Melanocyte of skin (primary cell): ENCODE measurements around the genes UROC1 and CHST13.

DNA sequence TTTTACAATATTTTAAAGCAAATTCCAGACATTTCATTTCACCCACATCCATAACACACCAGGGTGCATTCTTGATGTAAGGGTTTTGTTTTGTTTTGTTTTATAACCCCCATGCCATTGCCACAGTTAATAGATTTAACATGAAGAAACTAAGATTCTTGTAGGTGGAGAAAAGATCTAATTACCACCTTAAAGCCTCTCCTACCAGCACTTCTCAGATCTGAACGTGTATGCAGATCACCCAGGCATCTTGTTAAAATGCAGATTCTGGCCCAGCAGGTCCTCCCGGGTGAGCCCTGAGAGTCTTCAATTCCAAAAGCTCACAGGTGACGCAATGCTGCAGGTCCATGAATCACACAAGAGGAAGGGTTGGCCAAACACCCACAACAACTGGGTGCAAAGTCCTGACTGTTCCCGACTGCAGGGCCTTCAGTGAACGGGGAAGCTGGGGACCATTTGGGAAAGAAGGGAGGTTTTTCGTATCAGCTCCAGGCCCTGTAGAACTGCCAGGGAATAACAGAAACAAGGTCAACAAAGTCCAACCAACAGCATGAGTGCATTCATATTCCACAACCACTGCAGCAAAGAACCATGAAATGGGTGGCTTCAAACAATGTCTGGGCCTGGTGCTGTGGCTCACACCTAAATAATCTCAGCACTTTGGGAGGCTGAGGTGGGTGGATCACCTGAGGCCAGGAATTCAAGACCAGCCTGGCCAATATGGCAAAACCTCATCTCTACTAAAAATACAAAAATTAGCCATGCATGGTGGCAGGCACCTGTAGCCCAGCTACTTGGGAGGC is 106.2 kb upstream of the ROPN1B start:
- CAGE, long polyA plus RNA, 2 experiments, result no peak in any of the 2 experiments

GRCh38 chr3:125887587-125888362 is 81.2 kb upstream of the ROPN1B start:
- CAGE, long polyA plus RNA, 2 experiments, result no peak in any of the 2 experiments

DNA sequence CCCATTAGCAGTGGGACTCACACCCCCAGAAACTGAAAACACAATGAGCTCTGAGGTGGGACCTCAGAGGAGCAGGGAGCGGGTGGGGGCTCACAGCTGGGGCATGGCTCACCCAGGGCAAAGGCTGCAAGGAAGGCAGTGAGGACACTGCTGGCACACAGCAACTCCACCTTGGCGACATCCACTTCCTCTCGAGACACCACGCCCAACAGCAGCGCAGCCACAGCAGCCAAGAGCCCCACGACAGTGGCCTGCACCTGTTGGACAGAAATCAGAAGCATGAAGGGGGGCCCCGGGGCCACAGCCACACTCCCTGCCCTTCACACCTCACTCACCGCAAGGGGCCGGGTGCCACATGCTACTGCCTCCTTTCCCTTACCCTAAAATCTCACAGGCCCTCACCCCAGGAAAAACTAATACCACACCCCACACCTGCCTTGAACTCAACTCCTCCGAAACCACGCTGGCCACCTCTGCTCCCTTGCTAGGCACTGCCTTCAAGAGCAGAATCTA is 57.3 kb downstream of the ROPN1B start:
- CAGE, long polyA plus RNA, 2 experiments, result no peak in any of the 2 experiments

- CAGE, long polyA plus RNA, 2 experiments, result no peak in any of the 2 experiments
Observed at GRCh38 chr3:126060637-126060860, 23.4 kb downstream of the SLC41A3 start.

DNA sequence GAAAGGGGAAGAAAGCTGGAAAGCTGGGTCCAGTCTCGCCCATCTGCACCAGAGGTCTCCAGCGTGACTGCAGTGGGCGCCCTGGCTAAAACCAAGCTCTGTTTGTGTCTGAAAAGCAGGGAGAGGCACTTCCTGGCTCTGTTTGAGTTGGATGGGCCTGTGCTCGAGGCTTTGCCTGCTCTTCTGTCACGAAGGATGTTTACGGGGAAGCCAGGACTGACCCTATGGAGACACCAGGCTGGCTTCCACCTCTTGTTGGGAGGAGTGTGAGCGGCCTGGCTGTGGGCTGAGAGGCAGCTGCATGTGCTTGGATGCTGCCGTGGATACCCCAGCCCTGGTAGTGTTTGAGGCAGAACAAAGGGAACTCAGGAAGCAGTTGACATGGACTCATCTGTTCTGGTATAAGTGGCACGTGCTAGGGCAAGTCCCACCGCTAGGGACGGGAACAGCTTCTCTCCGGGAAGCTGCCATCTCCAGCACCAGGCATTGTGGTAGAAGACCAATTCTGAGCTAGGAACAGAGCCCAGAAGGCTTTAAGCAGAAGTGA is 17.6 kb upstream of the SLC41A3 start:
- CAGE, long polyA plus RNA, 2 experiments, result no peak in any of the 2 experiments

DNA sequence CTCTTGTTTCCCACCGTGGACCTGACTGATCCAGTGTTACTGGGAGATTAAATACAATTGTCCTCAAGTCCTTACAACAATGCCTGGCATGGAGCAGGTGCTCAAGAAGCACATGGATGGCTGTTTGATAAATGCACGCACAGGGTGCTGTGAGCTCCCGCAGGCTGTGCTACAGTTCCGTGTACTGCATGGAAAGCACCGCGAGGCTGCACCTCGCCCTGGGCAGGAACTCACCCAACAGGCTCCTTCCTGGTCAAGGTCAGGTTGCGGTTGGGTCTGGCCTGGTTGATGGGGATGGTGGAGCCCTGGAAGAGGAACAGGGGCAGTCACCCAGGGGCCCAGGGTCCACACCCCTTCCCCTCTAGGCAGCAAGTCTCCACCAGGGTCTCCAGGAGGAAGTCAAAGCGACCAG is 46.1 kb upstream of the SLC41A3 start:
- CAGE, long polyA plus RNA, 2 experiments, result no peak in any of the 2 experiments

- CAGE, long polyA plus RNA, 2 experiments, result no peak in any of the 2 experiments
Observed at GRCh38 chr3:126179823-126180269, 540 bp downstream of the ALDH1L1 start.

GRCh38 chr3:126187736-126188329 is 7.4 kb upstream of the ALDH1L1 start:
- CAGE, long polyA plus RNA, 2 experiments, result no peak in any of the 2 experiments

DNA sequence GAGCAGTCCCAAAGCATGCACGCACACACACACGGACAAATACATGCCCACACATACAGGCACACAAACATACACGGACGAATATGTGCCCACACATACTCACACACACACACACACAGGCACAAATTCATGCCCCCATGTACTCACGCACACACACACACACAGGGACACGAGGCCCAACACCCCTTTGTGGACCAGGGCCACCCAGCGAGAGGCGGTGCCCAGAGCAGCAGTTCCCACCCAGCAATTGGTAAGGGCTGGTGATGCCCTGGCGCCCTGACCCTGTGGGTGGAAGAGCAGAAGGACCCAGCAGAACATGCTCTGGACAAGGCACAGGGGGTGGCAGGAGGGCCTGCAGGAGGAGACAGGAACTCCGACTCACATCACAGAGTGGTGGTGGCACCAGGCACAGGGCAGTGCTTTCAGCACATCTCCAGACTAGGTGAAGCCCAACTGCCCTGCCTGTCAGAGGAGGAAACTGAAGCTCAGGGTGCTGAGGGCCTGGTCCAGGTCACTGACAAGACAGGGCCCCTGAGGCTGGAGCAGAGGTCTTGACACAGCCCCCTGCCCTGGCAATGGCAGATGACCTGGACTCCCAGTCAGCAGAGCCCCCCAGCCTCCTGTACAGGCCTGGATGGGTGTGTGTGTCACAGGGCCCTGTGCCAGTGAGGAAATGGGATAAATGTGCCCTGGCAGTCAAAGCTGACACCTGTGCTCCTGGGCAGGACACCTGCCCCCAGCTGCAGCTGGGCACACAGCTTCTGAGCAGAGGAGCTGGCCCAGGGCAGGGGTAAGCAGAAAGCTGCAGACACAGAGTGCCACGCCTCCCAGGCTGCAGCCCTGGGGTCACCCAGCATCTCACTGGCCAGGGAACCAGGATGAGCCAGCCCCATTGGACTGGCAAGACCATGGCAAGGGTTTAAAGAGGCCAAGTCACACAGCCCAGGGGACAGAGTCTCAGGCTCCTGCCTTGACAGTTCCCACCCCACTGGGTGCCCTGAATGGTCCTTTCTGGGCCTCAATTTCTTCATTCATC is 11.4 kb downstream of the KLF15 start:
- CAGE, long polyA plus RNA, 2 experiments, result no peak in any of the 2 experiments

DNA sequence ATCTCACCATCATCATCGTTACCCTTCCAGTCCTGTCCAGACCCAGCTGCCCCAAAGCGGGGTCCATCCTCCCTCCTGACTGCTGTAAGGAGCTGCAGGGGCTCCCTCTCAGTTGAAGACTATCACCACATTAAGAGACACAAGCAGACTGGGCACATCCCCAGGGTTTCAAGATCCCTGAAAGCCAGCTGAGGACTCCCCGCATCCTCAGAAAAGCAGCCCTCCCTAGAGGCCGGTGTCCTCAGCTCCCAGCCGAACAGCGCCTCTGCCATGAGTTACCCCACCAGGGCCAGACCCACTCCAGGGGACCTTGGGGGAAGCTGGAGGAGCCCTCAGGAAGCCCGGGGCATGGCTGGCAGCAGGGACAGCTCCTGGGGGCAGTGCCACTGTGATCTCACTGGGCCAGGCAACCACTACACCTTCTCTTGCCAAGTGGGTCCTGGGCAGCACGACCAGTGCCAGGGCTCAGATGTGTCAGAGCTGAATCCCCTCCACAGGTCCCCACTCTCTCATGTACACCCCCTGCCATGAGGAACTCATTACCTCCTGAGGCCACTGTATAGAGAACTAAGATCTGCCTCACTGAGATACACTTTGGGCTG is 8.1 kb downstream of the KLF15 start:
- CAGE, long polyA plus RNA, 2 experiments, result no peak in any of the 2 experiments

GRCh38 chr3:126442706-126443646 is 32.7 kb downstream of the ZXDC start:
- CAGE, long polyA plus RNA, 2 experiments, result no peak in any of the 2 experiments

GRCh38 chr3:126466598-126467299 is 8.9 kb downstream of the ZXDC start:
- CAGE, long polyA plus RNA, 2 experiments, result no peak in any of the 2 experiments

GRCh38 chr3:126472003-126472881 is 3.4 kb downstream of the ZXDC start:
- CAGE, long polyA plus RNA, 2 experiments, result no peak in any of the 2 experiments

DNA sequence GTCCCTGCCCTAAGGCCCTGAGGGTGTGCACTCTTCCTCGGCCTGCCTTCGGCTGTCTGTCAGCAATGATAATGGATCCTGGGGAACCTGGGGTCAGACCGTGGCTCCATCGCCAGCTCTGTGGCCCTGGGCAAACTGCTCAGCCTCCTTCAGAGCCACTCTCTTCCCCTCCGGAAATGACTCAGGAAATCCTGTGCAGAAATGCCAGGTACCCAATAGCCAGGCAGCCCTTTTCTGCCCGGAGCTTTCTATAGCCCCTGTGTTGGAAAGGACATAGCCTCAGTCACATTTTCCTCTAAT is 11.4 kb upstream of the ZXDC start:
- CAGE, long polyA plus RNA, 2 experiments, result no peak in any of the 2 experiments

DNA sequence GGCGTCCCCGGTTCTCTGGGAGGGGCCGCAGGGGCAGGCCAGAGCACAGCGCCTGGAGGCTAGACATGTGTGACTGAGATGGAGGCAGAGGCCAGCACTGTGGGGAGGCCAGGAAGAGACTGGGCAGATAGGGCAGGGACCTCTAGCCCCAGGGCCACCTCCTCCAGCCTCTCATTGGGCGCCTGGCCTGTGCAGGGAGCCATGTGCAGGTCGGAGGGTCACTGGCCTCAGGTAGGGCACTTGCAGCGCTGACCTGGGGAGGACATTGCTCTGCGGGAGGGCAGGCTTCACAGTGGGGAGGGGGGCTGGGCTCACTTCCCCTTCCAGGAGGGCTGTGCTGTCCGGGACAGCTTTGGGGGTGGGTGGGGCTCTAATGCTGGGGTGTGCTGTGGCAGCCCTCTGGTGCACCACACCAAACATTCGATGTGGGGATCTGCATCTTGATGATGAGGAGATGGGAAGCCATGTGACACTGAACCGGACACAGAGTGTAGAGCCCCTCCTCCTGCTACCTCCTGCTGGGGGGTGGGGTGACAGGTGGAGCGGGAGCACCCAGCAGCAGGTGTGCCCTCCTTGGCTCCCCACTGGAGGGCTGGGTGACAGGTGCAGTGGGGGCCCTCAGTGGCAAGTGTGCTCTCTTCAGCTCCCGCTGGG is at the start of gene UROC1:
UROC1 (minus strand) TSS at position 121 of the 654 bp plus-strand sequence.
- CAGE, long polyA plus RNA, 2 experiments, result no peak in any of the 2 experiments

DNA sequence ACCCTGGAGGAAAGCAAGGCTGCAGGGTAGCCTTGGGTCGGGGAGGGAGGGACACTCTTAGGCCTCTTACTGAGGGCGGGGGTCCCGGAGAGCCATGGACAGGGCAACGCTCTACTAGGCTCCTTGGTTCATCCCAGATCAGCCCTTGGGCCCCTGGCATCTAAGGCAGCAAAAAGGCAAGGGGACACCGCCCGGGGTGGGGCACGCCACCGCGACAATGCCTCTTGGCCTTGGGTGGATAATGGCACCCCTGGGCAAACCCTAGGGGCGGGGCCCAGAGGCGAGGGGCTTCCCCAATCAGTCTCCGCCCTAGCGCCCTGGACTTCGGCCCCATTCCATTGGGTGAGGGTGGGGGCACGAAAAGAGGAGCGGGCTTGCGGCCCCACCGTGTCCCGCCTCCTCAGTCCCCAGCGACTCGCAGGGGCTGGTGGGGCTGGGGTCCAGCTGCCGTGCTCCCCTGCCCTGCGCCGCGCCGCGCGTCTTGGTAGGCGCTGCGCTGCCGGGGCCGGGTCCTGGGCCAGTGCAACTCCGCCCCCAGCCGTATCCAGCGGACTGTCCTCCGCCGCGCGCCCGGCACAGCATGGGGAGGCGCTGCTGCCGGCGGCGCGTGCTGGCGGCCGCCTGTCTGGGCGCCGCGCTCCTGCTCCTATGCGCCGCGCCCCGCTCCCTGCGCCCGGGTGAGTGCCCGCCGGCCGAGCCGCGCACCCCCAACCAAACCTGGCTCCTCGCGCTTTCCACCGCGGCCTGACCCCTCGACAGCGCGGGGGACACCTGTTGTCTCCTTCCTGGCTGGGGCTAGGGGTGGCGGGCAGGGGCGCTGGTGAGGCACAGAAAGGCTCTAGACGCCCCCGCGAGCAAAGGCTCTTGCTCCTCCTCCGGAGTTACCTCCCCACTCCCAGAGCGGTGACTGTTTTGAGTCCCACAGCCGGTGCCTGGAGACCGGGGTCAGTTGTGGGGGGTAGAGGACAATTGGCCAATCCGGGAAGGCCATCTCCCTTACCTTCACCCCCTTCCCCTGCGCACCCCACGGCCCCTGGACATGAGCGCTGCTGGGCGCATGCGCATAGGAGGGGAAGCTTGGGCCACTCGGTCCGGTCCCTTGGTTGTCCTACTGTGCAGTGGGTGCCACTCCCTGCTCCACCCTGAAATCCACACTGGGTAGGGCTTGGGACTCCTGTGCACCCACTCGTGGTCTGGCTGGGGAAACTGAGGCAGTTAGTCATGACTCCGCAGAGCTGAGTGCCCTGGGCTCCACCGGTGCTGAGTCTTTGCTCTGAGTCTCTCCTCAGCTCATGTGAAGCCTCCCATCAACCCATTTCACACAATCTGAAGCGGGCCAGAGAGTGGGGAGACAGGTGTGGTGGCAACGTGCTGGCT is at the start of gene CHST13:
CHST13 (plus strand) TSS at position 403 of the 1,377 bp plus-strand sequence.
- CAGE, long polyA plus RNA, 2 experiments, result no peak in any of the 2 experiments

- CAGE, long polyA plus RNA, 2 experiments, result no peak in any of the 2 experiments
Observed at GRCh38 chr3:126753099-126753769, 49.2 kb downstream of the CHCHD6 start.

DNA sequence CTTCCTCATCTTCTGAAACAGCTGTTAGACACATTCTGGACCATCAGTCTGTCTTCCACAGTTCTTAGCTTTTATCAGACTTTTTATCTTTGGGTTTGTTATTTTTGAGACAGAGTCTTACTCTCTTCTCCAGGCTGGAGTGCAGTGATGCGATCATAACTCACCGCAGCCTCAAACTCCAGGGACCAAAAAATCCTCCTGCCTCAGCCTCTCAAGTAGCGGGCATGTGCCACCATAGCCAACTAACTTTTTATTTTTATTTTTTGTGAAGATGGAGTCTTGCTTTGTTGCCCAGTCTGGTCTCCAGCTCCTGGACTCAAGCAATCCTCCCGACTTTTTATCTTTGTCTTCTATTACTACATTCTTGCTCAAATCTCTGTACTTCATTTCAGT is 135.0 kb upstream of the PLXNA1 start:
- CAGE, long polyA plus RNA, 2 experiments, result no peak in any of the 2 experiments

DNA sequence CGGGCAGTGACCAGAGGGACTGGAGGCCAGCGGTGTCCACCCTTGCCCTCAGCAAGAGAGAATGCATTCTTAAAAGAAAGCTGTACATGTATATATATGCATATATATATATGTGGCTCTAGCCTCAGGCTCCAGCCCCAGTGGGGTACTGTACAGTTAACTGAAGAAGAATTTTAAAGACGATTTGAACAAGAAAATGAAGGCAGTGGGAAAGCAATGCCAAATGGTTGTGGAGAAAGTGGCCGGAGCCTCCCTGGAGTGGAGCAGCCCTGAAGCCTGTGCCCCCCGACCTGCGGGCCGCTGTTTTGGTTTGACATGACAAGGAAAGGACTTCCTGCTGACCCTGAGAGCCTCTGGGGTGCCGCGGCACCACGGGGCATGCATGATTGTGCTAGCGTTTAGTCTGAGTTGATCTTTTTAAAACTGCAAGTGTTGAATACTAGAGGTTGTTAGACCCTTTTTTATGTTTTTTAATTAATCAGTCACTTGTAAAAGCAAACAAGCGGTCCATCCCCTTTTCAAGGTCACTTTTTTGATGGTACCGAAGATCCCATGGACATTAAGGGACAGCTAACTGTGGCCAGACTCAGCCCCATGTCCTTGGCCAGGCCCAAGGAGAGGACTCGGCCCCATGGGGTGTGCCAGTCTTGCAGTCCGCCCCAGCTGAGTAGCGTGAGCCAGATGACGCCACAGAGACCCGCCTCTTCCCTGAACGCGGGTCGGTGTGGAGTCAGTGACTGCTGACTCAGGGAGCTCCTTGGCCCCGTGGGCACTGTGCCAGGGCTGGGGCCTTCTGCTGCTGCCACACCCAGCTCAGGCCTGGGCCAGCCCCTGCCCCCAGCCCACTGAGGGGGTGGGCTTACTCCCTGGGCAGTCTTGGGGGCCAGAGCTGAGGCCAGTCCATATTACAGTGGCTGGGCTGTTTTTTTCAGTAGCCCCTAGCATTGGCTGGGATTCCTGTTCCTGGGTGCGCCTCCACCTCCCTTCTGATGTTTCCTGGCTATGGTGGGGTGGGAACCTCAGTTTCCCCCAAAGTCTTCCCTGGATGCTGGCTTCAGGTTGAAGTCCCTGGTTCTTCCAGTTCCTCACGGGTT is 52.6 kb downstream of the PLXNA1 start:
- CAGE, long polyA plus RNA, 2 experiments, result no peak in any of the 2 experiments

GRCh38 chr3:127573144-127574095 is 17.1 kb downstream of the TPRA1 start:
- CAGE, long polyA plus RNA, 2 experiments, result no peak in any of the 2 experiments